Breast (tissue), 4 donors: ENCODE results near the genes IL21 and ABHD18.

DNA sequence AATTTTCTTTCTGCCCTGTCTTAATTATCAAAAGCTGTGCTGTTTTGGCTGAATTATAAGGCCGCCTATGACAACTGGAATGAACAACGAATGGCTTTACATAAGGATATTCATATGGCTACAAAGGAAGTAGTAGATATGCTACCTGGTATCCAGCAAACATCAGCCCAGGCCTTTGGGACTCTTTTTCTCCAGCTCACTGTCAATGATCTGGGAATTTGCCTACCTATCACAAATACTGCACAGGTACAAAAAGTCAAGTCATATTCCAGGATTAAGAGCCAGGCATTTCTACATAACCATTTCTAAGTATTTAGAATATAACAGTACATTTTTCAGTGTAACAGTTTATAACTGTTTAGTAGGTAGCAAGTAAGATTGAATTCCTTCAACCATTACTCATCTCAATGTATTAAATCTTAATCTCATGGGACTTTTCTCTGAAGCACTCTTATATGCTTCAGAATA, 70.9 kb upstream of the ADAD1 start:
- PRO-cap, 3 experiments, result no peak in any of the 3 experiments
- RRBS, result no CpG with 5 or more reads among the region's 2 CpGs

- PRO-cap, 3 experiments, result no peak in any of the 3 experiments
These were observed 65.2 kb upstream of the ADAD1 start for GRCh38 chr4:122313556-122313988.

DNA sequence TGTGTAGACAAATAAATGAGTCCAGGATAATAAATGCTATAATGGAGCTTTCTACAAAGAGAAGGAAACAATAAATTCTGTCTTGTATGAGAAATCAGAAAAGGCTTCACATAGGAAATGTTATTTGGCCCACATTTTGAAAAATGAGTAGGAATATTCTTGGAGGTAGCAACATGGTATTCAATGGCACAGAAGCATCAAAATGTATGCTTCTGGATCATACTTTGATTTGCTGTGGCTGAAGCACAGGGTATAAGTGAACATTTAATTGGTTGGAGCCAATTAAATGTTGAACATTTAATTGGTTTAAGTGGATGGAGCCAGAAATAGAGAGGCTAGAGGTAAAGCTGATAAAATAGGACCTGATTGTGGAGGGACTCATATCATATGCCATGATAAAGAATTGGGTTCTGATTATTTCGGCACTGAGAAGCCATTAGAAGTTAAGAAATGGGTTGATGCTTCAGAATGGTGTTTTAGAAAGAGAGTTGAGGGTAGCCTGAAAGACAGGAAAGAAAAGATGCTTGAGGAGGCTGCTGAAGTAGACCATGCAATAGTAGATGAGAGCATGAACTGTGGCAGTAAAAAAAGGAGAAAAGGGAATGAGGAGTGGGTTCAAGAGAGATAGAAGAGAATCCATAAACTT, 33.5 kb upstream of the ADAD1 start:
- PRO-cap, 3 experiments, result no peak in any of the 3 experiments
- RRBS, result no CpG with 5 or more reads among the region's 1 CpG

- PRO-cap, 3 experiments, result no peak in any of the 3 experiments
- RRBS, result no CpG with 5 or more reads among the region's 3 CpGs
These were observed at the start of gene IL21 for GRCh38 chr4:122620960-122621312. IL21 (minus strand) TSS chr4:122621066.

- PRO-cap, 3 experiments, result no peak in any of the 3 experiments
- RRBS, result no CpG with 5 or more reads among the region's 4 CpGs
These were observed 43.6 kb downstream of the BBS12 start for GRCh38 chr4:122775998-122776551.

DNA sequence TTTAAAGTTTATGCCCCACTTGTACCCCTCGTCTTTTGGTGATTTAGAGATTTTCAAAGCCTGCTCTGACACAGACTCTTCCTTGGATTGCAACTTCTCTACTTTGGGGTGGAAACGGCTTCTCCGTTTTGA, 502 bp upstream of the FGF2 start:
- PRO-cap, 3 experiments, result peak in 1 of 3 experiments; most common minus-strand start position 100 of the sequence (in 1)
- RRBS, result no CpG with 5 or more reads among the region's 3 CpGs

- PRO-cap, 3 experiments, result no peak in any of the 3 experiments
- RRBS, result no CpG with 5 or more reads among the region's 6 CpGs
These were observed 192.3 kb downstream of the SPRY1 start for GRCh38 chr4:123588917-123589290.

GRCh38 chr4:123659414-123659783, 262.8 kb downstream of the SPRY1 start:
- PRO-cap, 3 experiments, result no peak in any of the 3 experiments

DNA sequence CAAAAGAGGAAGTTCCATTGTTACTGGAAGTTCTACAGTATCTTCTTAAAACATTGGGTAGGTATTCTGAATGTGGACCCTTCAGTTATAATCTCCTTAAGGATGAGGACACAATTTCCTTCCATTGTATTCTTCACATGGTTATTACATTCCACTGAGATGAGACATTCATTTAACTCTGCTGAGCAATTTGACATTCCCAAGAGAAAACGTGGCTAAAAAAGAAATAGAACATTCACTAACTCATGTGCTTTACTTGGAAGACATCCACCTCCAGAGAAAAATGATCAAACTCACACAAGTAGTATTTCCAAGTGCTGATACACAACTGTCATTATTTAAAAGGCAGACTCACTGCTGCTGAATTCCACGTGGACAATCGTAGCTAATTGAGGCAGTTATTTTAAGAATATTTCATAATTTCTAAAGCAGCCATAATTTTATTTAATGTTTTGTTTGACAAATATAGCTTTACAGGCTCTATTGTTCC, 227.9 kb upstream of the ANKRD50 start:
- PRO-cap, 3 experiments, result no peak in any of the 3 experiments
- RRBS, result no CpG with 5 or more reads among the region's 3 CpGs

DNA sequence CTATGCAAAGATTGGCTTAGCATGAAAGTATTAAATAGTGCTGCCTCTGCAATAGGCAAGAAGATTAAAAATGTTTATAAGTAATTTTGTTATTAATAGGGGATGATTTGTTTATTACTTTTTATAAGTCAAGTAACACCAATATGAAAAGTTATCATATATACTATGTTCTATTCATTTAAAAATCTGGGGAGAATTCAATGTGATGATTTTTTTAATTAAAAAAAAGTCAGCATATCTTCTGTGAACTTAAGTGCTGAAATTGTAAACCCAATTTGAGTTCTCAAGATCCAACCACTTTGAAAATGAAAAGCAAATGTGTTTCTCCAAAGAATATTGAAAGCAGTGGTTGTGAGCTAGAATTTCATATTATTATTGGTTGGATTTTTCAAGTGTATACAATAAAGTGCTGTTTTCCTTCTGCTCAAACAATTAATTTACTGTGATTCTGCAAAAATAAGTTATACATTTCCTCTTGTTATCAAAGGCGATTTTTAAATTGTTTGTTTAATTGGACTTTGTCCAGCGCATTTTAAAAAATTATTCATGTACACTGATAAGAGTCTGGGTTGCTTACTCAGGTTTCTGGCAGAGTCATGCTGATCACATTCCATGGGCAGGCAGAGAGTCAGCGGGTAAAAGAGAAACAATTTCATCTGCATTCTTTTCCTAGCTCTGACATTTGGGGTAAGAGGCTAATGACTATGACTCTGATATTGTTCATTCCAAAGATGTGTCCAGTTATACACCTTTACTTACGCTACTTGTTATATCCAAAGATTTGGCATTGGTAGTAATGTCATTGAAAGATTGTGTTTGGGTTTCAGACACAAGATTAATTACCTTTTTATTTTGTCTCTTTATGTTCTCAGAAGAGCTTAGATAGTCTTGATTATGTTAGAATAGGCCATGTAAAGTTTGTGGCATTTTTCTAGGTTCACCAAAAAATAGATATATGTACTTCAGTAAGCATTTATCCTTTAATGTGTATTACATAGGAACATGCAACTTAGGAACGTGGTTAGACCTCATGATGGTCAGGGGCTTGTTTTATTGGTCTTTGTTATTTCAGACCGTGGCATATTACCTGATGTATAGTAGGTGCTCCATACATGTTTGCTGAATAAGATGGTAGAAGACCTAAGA, 8.9 kb downstream of the FAT4 start:
- PRO-cap, 3 experiments, result no peak in any of the 3 experiments
- RRBS, result no CpG with 5 or more reads among the region's 6 CpGs

DNA sequence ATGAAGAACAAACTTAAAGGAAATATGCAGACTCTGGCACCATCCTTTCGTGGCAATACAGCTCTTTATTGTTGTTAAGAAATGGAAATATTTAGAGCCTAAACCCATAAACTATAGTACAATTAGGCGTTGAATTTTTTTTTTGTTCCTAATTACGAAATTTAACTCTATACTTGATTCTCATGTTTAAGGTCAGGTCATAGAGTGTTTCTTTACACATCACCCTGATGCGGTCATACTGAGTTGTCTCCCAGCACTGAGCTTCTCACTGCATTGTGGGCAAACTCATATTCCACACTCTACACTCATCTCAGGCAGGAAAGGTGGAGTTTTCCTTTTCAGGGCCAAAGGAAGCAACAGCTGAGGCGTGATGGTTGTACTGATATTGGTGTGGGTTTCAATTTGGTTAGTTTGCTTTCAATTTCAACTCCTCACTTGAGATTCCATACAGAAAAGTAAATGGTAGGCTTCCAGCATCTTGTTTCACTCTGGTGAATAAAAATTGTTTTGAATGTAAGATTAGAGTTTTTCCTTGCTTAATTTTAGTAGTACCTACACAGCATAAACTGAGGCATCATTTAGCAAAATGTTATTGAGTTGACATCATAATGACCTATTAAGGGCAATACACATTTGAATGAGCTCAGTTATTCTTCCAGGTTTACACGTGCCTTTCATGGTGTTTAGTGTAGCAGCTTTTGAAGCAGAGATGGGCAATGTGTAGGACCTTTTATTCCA, 75.5 kb downstream of the FAT4 start:
- PRO-cap, 3 experiments, result no peak in any of the 3 experiments
- RRBS, result no CpG with 5 or more reads among the region's 6 CpGs

GRCh38 chr4:125836616-125837141, 521.9 kb downstream of the FAT4 start:
- PRO-cap, 3 experiments, result no peak in any of the 3 experiments
- RRBS, result no CpG with 5 or more reads among the region's 4 CpGs

GRCh38 chr4:126954468-126955498, 678.0 kb upstream of the INTU start:
- PRO-cap, 3 experiments, result no peak in any of the 3 experiments
- RRBS, result no CpG with 5 or more reads among the region's 9 CpGs

DNA sequence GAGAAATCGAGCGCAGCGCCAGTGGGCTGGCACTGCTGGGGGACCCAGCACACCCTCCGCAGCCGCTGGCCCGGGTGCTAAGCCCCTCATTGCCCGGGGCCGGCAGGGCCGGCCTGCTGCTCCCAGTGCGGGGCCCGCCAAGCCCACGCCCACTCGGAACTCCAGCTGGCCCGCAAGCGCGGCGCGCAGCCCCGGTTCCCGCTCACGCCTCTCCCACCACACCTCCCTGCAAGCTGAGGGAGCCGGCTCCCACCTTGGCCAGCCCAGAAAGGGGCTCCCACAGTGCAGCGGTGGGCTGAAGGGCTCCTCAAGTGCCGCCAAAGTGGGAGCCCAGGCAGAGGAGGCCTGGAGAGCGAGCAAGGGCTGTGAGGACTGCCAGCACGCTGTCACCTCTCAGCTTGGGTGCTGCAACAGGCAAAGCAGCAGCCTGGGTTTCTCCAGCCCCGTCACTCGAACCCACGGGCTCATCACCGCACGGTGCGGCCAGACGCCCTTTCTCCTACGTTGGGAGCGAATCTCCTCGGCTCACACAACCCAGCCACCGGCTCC, 493 bp downstream of the MFSD8 start:
- PRO-cap, 3 experiments, result no peak in any of the 3 experiments
- RRBS, result 11% methylated on average over 1 of the region's 37 CpGs

DNA sequence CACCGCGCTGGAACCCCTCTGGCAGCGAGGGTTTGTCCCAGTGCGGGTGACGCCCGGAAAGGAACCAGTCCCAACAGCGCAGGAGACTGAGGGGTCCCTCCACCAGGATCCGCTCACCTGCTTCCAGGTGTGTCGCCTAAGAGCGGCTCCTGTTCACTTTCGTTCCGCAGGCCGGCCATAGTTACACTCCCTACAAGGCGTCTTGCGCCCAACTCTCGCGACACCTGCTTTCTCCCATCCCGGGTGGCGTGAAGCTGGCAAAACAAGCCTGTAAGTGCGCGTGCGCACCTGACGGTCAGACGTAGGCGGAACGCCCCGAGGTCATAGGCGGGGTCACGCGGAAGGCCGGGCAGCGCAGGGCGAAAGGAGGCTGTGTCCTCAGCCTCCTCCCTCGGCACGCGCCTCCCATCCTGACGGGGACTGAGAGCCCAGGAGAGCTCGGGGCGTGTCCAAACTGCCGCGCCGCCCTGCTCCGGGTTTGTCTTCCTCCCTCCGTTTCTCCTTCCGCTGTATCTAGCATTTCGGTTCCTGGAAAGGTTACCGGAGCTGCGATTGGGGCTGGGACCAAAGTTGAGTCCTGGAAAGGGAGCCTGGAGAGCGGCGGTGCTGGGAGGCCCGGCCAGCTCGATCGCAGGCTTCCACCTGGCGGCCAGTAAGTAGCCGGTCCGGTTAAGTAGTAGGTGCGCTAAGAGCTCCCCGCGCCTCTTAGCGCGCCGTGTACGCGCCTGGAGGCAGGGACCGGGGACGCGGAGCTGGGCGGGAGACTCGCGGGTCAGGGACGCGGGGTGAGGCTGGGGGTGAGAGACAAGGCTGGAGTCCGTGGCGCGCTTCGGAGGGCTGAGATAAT, at the start of gene ABHD18:
ABHD18 (plus strand) TSS at position 452 of the 847 bp plus-strand sequence.
- PRO-cap, 3 experiments, result peak in 3 of 3 experiments; most common plus-strand start position 520 of the sequence (in 2); most common minus-strand start position 644 of the sequence (in 3)
- RRBS, result 2% methylated on average over 48 of the region's 76 CpGs

DNA sequence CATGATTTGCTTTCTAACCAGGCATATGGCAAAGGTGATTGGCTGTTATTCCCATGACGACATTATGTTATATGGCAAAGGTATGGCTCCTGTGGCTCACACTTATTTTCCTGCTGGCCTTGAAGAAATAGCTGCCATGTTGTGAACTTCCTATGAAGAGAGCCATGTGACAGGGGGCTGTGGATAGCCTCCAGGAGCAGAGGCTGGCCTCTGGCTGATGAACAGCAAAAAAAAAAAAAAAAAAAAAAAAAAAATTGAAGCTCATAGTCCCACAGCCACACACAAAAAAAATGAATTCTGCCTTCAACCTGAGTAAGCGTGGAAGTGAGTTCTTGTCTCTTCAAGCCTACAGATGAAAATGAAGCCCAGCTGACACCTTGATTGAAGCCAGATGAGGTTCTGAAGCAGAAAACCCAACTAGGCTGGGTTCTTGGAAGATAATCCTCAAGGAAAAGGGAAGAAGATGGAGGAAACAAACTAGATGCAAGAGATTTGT, 8.4 kb downstream of the ABHD18 start:
- PRO-cap, 3 experiments, result no peak in any of the 3 experiments
- RRBS, result no CpG with 5 or more reads among the region's 2 CpGs

DNA sequence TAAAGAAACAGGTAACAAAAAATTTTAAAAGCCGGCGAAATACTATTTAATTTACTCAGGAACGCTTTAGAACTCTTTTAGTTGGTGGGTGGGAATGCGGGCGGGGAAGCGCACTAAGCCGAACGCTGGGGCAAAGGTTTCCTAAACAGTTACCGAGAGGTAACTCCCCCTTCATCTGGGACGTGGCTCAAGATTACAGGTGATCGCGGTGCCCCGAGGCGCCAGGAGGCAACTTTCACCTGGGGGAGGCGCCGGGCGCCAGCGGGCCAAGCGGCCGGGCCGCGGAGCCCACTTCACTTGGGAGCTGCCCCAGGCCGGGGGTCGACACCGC, 588 bp upstream of the LARP1B start:
- PRO-cap, 3 experiments, result peak in 3 of 3 experiments; most common plus-strand start position 80 of the sequence (in 3); most common minus-strand start position 121 of the sequence (in 1)
- RRBS, result 10% methylated on average over 4 of the region's 25 CpGs

DNA sequence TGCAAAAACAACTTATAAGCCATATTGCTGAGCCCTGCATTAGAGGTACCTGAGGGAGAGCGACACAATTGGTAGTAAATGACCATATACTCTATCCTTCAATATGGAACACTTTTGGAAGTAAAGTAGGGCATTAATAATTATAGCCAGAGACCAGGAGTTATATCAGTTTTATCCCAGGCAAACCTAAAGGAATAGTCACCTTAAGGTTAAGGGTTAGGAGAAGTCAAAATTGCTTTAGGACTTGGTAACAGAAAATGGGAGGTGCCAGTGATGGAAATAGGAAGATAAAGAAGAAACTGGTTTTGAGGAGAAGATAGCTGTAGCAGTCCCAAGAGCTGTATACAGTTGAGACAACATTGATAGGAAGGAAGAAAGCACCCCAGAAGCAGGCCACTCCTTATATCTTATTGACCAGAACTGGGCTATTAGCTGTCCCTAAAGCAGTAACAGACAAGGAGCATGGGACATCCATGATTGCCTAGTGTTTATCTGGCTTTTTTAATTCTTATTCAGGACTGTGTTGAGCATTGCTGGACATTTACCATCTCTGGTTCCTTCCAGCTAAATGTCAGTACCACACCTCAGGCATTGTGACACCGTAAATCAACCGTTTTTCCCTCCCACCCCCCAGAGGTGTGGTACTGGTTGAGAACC, 1.9 kb upstream of the PGRMC2 start:
- PRO-cap, 3 experiments, result no peak in any of the 3 experiments
- RRBS, result no CpG with 5 or more reads among the region's 3 CpGs

DNA sequence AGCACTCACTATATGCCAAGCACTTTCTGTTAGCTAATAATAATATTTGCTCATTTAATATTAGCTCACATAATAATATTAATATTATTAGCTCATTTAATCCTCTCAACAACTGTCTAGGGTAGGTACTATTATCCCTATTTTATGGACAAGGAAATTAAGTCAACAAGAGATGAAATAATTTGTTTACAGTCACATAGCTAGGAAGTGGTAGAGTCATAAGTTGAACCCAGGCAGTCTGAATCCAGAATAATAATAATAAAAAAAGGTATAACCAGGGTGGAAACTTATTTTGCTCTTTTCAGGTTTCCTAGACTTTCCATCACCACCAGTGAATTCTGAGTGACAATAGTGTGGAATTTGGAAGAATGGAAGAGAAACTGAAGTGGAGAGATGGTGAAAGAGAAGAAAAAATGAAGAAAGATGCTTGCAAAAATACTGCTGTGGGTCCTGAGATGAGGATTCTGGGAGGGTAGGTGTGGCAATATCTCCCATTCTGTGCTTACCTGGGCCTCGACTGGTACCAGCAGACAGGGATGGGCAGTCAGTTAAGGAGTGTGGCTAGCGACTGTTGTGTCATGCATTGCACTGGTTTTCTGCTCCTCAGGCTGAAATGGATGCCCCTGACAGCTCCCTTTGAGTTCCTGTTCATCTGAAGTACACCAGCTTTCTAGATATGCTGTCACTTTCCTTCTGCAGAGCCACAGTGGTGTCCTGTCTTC, 182.3 kb upstream of the PGRMC2 start:
- PRO-cap, 3 experiments, result no peak in any of the 3 experiments
- RRBS, result no CpG with 5 or more reads among the region's 2 CpGs

- PRO-cap, 3 experiments, result peak in 1 of 3 experiments; most common plus-strand start chr4:128525599 (in 1)
- RRBS, result no CpG with 5 or more reads among the region's 9 CpGs
These were observed 237.8 kb upstream of the PGRMC2 start for GRCh38 chr4:128525268-128525867.